ENCODE results near the genes CRTC2, UBAP2L and ATP8B2.

DNA sequence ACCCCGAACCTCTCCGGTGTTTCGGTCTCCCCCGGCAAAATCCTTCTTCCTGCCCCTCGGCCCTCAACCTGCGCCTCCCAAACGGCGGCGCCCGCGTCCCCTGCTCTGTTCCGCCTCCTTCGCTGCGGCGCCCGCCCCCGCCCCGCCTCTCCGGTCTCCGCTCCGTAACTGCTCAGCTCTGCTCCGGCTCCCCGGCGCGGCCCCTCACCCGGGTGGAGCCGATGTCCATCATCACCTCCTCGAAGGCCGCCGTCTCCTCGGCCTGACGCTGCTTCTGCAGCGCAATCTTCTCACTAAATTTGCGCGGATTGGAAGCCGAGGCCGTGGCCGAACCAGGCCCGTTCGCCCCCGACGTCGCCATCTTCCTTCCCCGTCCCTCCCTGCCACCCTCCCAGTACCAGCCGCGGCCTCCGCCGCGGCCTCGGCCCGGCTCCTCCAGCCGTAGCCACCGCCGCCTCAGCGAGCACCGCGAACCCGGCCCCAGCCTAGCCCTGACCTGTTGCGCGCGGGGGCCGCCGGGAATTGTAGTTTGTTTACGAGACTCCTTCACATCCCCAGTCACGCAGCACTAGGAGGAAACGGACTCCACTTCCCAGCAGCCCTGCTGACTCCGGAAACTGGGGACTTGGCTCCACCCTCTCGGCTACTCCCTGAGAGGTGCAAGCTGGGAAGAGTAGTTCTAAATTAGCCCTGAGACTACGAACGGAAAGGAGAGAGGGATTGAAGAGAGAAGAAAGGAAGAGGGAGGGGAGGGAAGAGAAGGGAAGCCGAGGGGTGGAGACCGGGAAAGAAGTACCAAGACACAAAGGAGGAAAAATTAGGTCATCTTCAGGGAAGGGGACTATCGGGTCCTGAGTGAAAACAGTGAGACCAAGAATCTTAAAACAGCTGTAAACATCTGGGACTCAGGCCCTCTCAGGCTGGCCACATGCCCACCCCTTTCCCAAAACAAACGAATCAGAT, at the start of gene CRTC2:
Gene CRTC2 (minus strand): TSS at position 476 of the 963 bp plus-strand sequence.
- PRO-cap, 8 experiments: peak in 8 of 8 experiments; most common plus-strand start position 142 of the sequence (in 4); most common minus-strand start position 458 of the sequence (in 7)

- PRO-cap, 8 experiments: no peak in any of the 8 experiments
Observed at GRCh38 chr1:153984288-153984650, 1.9 kb downstream of the RAB13 start.

GRCh38 chr1:154116826-154117043, 75.2 kb downstream of the TPM3 start:
- PRO-cap, 8 experiments: no peak in any of the 8 experiments

GRCh38 chr1:154157393-154158335, 34.2 kb downstream of the TPM3 start:
- PRO-cap, 8 experiments: peak in 2 of 8 experiments; most common plus-strand start chr1:154157956 (in 1); most common minus-strand start chr1:154157820 (in 1)

- PRO-cap, 8 experiments: peak in 3 of 8 experiments; most common minus-strand start chr1:154165444 (in 3)
Observed at GRCh38 chr1:154164853-154165752, 26.8 kb downstream of the TPM3 start.

DNA sequence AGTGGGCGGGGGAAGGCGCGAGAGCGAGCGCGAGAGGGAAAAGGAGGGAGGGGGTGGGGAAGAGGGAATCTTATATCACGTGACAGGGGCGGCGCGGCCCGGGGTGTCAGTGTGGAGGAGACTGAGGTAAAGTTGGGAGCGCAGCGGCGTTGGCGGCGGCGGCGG, at the start of gene UBAP2L:
Gene UBAP2L (plus strand): TSS at position 106 of the 165 bp plus-strand sequence.
- PRO-cap, 8 experiments: peak in 8 of 8 experiments; most common plus-strand start position 109 of the sequence (in 8)

DNA sequence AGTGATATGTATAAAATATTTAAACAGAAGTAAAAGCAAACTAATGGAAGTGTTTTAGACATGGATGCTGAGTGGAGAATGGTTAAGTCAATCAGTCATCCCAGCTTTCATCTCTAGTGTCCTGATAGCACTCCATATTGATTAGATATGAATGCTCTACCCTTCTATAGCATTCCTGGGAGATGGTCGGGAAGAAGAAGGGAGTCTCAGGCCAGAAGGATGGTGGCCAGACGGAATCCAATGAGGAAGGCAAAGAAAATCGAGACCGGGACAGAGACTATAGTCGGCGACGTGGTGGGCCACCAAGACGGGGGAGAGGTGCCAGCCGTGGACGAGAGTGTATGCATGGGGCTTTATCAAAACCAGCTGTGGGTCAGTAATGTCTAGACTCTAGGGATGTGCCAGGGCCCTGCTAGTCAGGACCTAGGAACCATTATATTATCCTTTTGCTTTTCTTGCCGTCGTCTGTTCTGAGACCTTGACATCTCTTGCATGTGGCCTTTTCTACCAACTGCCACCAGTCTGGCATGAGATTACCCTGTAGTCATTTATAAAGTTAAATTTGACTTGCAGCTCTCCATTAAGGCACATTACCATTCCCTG, 13.8 kb downstream of the UBAP2L start:
- PRO-cap, 8 experiments: peak in 1 of 8 experiments; most common plus-strand start position 285 of the sequence (in 1)

DNA sequence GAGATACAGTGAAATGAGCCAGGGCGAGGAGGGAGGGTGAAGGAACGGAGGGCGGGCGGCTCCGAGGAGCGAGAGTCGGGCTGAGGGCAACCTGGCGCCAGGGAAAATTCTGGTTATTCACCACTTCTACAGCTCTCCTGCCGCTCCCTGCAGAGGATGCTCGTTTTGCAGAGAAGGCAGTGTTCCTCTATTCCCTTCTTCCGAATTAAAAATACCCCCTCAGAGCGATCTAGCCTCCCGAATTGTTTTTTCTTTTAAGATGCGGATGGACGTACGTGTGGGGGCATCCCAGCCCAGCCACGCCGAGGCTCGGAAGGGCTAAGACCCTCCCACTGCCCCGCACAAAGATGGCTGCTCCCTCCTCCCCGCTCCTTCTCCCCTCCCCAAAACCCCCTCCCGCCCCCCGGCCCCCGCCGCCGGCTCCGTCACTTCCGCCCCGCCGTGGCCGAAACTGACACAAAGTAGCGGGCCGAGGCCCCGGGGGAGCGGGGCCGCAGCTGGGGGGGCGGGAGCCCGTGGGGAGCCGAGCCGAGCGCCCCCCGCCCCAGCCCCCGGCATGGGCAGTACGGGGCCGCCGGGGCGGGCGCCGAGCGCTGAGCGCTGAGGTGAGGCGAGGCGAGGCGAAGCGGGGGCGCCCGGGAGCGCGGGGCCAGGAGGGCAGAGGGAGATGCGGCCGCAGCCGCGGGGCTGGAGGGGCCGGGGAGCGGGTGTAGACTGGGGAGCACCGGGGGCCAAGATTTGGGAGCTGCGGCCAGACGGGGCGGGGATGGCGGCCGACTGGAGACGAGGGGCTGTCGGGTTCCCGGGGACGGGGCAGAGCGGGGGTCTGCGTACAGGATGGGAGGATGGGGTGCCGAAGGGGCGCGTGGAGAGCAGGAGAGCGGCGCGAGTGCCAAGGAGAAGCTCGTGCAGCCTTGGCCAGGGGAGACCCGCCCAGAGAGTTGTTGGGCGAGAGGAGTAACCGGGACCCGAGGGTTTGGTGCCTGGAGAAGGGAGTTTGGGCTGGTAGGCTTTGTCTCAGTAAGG, at the start of gene ATP8B2:
Gene ATP8B2 (plus strand): TSS at position 428 of the 1,026 bp plus-strand sequence.
- PRO-cap, 8 experiments: peak in 7 of 8 experiments; most common plus-strand start position 464 of the sequence (in 4)

DNA sequence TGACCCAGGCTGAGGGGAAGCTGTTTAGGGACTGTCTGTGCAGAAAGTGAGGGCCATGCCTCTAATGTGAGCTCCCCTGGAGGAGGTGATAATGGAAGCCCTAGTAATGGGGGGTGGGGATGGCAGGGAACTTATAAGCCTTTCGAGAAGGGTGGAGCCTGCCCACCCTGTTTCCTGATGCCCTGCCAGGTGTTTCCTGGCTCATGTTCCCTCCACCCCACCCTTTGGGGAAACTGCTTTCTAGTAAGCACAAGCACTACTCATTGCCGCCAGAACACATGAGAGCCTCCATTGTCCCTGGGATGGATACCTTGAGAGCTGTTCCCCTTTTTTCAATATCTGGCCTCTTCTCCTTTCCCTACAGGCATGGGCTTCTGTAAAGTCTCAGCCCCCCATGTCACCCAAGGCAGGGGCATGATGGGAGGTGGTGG, 2.2 kb downstream of the ATP8B2 start:
- PRO-cap, 8 experiments: no peak in any of the 8 experiments

DNA sequence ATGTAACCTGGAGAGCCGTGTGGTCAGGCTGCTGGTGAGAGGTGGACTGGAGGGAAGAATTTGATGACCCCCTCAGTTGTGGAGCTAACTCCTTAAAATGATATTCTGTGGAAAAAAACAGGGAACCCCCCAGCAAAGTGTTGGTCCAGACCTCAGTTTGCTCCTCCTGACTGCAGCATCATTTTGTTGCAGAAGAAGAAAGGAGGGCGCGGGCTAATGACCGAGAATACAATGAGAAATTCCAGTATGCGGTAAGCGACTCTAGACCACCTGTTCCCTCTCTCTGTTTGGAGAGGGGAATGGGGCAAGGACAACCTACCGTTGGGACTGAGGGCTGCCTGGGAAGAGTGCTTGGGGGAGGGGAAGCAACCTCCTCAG, 4.9 kb downstream of the ATP8B2 start:
- PRO-cap, 8 experiments: no peak in any of the 8 experiments

- PRO-cap, 8 experiments: peak in 2 of 8 experiments; most common minus-strand start chr1:154335105 (in 1)
Observed at GRCh38 chr1:154334968-154335295, 9.6 kb downstream of the ATP8B2 start.

DNA sequence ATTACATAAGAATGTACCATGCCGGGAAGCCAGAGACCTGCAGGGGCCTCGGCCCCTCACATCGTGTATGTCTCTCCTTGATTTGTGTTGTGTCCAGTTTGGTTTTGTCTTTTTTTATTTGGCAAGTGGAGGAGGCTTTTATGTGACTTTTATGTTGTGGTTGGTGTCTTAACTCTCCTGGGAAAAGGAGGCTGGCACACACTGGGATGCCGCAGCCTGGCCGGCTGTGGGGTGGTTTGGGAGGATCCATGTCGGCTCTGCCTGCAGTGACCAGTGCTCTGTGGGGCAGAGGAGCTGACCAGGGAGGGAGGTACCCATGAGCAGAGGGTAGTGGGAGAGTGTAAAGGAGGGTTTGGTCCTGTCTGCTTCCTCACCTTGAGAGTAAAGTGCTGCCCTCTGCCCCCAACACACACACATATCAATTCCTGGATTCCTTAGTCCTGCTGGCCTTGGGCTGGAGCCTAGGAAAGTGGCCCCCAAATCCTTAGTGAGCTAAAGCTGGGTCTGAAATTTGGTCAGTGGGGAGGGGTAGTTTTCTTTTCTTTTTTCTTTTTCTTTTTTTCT, 24.3 kb downstream of the ATP8B2 start:
- PRO-cap, 8 experiments: no peak in any of the 8 experiments

GRCh38 chr1:154427316-154428271, 22.5 kb downstream of the IL6R start:
- PRO-cap, 8 experiments: no peak in any of the 8 experiments

- PRO-cap, 8 experiments: peak in 6 of 8 experiments; most common plus-strand start chr1:154431773 (in 2); most common minus-strand start chr1:154431802 (in 4)
Observed at GRCh38 chr1:154431539-154432190, 26.5 kb downstream of the IL6R start.

- PRO-cap, 8 experiments: peak in 1 of 8 experiments; most common plus-strand start chr1:154436639 (in 1)
Observed at GRCh38 chr1:154436426-154436999, 31.4 kb downstream of the IL6R start.

GRCh38 chr1:154440989-154441508, 35.9 kb downstream of the IL6R start:
- PRO-cap, 8 experiments: no peak in any of the 8 experiments

DNA sequence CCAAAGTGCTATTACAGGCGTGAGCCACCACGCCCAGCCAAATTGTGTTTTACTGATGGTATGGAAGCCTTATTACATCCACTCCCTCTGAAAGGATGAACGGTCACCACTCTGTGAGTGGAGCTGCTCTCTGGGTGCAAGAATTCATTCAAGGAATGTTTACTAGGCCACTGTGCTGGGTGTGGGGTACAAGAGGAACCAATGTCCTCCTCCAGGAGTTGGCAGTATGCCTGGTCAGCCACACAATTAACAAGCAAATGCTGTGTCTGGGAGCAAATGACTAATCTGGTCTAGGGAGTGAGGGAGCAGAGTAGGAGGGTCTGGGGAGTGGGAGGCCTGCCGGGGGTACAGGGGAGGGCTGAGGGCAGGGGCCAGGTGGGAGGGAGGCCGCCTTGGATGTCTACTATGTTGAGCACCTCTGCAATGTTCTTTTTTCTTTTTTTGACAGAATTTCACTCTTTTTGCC, 27.2 kb upstream of the TDRD10 start:
- PRO-cap, 8 experiments: no peak in any of the 8 experiments

DNA sequence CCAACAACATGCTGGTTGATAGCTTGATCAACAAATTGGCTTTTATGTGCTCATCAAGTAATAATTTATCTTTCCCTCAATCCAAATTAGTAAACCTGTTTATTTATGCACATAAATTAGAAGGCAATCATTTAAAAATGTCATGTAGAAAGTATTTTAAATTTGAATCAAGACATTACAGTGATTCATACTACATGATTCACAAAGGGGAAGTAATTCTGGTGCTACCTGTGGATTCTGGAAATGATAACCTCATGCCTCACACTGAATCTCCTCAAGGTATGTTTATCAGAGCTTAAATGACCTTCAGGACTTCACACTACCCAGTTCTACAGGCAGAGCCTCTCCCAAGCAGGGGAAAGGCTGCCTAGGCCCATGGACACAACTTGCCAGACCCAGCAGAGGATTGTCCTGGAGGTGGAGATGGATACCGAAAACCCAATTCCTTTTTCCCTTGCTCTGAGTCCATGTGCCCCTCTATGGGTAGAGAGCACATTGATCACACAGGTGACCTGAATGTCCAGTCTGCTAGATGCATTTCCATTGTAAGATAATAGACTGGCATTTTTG, 25.2 kb upstream of the TDRD10 start:
- PRO-cap, 8 experiments: no peak in any of the 8 experiments

- PRO-cap, 8 experiments: no peak in any of the 8 experiments
Observed at GRCh38 chr1:154477891-154478633, 24.0 kb upstream of the TDRD10 start.

- PRO-cap, 8 experiments: no peak in any of the 8 experiments
Observed at GRCh38 chr1:154556371-154556914, 2.0 kb downstream of the UBE2Q1 start.

Data from peripheral blood mononuclear cell (primary cell).